Cardiac atrium fibroblast (primary cell): ENCODE measurements around a stretch of chr20.

DNA sequence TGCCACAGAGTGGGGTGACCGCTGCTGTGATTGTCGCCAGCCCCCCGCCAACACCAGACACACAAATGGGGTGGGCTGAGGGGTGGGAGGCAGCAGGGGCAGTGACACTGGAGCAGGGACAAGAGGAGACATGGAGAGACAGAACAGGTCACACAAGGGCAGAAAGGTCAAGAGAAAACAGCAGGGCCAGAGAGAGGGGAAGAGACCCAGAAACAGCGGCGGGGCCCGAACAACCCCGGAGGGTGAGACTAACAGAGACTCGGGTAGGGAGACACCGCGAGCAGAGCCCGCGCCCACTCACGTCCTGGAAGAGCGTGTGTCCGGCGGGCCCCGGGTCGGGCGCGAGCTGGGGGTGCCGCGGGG, 324 bp downstream of the NECAB3 start:
- RAMPAGE, long total RNA: no peak

- RAMPAGE, long total RNA: no peak
Observed at GRCh38 chr20:33832044-33832800, 21.1 kb downstream of the CHMP4B start.

- RAMPAGE, long total RNA: no peak
Observed at GRCh38 chr20:33850941-33851152, 39.7 kb downstream of the CHMP4B start.

DNA sequence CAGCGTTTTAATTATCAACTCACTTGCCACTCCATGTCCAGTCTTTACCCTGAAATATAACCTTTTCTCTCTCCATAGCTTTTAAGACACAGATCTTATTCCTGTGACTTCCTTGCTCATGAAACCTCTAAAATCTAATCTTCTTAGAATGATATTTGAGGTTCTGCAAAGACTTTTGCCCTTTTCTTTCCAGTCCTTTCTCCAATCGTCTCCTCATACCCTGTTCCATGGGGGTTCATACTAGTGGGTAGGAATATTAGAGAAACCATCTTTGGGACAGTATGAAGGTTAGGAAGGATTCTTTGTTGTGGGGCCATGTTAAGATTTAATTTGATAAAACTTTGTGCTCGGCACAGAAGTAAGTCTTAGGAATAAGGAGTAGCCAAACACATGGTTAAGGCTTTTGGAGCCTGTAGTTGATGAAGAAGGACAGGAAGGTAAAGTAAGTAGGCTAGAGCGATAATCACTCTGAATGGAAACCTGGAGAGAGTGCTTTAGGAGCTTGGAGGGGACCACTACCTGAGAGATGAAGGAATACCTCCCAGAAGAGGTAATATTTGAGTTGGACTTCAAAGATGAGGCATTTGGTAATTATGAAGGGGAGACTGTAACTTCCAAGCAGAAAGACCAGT, 49.8 kb downstream of the RALY start:
- RAMPAGE, long total RNA: no peak

DNA sequence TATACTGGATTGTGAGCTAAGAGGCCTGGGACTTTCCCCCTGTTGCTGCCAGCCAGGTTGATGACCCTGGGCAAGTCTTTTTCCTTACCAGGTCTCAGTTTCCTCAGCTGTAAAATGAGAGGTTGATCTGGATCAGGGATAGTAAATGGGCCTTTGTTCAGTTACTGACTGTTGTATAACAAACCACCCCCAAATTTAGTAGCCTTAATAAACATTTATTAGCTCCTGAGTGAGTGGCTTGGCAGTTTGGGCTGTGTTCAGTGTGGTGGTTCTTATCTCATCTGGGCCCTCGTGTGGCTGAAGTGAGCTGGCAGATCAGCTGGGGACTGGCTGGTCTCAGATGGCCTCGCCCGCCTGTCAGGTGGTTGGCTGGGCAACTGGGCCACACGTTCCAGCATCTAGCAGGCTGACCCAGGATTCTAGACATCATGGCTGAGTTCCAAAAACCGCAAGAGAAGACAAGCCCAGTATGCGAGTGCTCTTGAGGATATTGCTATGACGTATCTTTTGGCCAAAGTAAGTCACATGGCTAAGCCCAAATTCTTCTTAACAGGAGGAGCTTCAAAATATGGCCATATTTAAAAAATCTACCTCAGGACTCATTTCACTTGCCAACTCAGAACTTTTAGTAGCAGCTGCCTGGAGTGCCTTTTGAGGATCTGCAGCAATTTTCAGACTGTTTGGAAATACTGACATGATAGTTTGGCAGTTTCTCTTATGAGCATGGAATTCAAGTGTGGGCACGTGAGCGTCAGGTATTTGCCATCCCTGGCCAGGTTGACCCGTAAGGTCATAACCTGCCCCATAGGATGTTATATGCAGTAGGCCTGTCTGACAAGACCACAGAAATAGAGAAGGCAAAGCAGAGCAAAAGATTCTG, 28.8 kb downstream of the EIF2S2 start:
- RAMPAGE, long total RNA: no peak

DNA sequence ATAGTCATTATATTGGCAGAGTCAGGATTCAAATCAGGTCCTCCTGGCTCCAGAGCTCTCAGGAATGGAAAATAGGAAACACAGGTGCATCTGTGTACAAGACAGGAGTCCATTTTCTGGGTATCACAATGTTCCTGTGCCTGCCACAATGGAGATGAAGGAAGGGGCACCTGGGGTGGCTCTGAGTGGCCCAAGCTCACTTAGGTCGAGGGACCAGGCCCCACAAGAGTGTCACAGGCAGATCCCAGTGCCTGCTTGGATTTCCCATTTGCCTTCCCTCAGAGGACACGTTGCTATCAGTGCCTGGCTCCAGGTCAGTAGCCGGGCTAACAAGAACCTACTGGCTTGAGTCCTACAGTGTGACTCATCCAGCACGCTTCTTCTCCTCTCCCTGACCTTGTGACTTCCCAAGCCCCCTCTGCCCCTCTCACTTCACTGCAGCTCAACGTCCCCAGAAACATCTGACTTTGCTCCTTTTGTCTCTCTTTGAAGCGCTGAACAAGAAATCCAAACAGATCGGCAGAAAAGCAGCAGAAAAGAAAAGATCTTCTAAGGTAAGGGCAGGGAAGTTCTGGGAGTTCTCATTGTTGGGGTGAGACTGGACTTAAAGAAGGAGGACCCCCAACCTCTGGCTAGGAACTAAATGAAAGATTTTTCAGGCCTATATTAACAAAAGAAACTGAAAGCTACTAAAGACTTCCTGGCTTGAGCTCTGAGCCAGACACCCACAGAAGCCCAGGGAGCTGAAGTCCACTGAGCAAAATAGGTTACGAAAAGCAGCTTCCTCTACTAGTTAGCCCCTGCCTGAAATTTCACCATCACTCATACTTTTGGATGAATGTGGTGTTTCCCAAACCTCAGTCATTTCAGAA, 21.4 kb downstream of the ASIP start:
- RAMPAGE, long total RNA: no peak

GRCh38 chr20:34431340-34431735, 68.3 kb downstream of the ITCH start:
- RAMPAGE, long total RNA: no peak

GRCh38 chr20:34707121-34707823, 3.1 kb downstream of the TP53INP2 start:
- RAMPAGE, long total RNA: no peak

GRCh38 chr20:34708546-34709020, 4.4 kb downstream of the TP53INP2 start:
- RAMPAGE, long total RNA: no peak

DNA sequence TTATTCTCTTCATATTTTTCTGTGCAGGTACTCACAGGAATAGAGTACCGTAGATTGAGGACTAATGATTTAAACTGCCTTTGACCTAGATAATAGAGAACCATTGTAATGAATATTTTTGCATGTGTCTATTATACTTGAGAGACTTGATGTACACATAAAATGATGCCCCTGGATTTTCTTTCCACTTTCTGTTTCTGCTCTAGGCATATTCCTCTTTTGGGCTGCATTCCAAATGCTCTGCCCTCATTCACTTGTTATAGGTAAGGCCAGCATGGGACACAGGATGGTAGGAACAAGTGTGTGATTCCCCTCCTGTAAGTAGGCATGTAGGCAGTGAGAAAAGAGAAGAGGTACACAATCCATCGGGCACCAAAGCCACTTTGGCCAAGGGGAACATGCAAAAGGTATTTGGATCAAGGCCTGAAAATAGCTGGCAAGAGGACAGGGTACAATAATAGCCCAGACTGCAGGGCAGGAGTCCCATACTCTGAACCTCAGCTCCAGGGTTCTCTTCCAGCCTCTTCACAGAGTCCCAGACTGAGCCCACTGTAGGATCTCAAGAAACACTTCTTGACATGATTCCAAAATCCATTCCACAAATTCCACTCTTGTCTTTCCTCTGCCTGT, 19.5 kb downstream of the ACSS2 start:
- RAMPAGE, long total RNA: no peak

DNA sequence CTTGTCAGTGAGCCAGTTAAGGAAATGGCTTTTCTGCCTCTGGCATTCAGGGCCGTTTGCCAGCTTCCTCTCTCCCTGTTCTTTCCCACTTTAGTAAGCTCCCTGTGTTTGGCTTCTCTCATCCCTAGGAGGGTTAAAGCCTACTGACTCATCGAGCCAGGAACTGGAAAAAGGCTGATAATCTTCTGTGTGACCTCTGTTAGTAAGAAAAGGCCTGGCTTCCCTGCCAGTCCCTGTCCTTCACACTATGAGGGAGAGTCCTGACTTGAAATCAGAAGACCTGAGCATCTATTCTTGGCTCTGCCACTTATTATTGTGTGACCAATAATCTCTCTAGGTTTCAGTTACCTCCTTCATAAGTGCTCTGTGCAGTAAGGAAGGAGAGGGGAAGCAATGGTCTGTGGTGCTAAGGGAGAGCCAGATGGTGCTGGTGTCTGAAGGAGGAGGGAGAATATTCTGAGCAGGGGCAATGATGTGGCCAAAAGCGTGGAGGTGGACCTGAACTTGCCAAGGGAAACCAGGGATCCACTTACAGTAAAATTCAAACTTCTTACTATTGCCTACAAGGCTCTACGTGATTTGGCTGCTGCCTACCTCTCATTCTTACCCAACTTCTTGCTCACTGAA, 31.4 kb downstream of the ACSS2 start:
- RAMPAGE, long total RNA: no peak

DNA sequence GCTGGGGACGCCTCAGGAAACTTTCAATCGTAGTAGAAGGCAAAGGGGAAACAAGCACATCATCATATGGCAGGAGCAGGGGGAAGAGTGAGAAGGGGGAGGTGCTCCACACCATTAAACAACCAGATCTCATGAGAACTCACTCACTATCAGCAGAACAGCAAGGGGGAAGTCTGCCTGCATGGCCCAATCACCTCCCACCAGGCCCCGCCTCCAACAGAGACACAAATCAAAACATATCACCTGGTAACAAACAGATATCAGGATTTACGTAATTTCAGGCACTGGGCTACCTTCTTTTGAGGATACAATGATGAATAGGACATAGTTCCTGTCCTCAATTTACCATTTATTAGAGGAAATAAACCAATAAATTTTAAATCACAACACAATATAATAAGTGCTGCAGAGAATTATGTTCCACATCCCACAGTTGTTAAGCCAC, 24.2 kb downstream of the MMP24 start:
- RAMPAGE, long total RNA: no peak

DNA sequence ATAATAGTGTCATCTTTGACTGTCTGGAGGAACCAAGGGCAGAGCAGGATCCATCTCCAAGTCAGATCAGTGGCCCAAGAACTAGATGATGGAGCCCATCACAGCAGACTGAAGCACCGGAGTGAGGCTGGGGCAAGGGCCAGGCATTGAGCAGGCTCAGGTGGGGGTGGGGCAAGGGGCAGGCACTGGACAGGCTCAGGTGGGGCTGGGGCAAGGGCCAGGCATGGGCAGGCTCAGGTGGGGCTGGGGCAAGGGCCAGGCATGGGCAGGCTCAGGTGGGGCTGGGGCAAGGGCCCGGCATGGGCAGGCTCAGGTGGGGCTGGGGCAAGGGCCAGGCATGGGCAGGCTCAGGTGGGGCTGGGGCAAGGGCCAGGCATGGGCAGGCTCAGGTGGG, 25.3 kb downstream of the MMP24OS start:
- RAMPAGE, long total RNA: no peak

- RAMPAGE, long total RNA: no peak
Observed at GRCh38 chr20:35260223-35260887, 17.6 kb downstream of the MMP24OS start.

DNA sequence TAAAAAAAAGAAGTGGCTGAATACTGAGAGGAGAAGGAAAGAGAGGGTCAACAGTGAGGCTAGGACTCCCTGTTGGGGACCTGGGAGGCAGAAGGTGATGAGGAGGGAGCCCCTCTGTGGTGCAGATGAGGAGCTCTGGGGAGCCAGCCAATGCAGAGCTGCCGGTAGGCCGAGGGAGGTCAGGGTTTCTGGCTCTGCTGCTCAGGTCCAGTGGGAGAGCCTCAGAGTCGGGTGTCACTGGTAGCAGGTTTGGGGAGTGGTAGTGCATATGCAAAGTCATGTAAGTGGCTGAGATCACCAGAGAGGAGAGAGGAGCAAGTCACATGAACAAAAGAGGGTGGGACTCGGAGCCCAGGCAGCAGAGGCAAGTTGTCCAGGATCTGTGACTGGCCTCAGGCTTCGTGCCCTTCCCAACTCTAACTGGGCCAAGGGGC, 6.9 kb downstream of the MMP24OS start:
- RAMPAGE, long total RNA: no peak

- RAMPAGE, long total RNA: no peak
Observed at GRCh38 chr20:35283423-35284109, 1.0 kb downstream of the EIF6 start.

DNA sequence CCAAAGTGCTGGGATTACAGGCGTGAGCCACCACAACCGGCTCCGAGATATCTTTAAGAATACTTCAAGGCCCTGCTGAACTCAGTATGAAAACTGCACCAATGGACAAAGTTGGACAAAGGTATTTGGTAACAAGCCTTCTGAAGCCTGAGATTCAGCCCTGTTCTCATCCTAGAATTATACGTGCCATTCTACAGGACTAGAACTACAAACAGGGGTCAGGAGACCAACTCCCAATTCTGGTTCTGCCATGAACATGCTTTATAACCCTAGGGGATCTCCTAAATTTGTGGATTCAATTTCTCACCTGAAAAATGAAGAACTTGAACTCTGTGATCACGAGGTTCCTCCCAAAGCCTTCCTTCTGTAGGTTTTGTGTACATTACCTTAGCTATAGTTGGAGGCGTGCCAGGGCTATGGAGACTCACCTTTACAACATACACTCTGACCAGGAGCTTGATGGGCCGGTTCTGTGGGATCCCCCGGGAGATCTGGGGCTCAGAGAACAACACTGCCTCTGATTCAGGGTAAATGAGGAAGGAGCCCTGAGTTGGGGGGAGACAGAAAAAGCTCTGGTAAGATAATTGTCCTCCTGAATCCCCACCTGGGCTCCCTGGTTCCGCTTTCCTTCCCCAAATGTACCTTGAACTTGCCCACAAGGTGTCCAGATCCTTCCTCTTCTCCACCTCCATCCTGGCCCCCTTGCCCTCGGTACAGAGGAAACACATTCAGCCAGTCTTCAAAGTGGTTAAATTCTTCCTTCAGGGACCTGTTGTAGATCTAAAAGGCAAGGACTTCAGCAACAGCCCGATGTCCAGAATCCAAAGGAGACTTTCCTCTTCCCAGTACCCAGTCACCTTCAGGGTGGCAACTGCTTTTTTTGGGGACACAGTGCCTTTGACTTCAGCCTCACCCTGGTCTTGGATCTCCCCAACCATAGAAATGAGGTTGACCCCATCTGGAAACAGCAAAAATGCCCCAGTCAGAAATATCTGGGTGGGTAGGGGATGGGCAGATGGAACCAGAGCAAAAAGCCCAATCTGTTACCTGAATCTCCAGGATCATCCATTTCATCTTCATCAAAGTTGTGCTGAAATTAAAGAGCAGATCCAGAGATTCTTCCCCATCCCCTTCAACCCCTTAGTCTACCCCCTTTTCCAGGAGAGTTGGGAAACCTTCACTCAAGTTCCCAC, 34.3 kb downstream of the ERGIC3 start:
- RAMPAGE, long total RNA: no peak

GRCh38 chr20:35606978-35607797, 8.4 kb upstream of the SPAG4 start:
- RAMPAGE, long total RNA: no peak

DNA sequence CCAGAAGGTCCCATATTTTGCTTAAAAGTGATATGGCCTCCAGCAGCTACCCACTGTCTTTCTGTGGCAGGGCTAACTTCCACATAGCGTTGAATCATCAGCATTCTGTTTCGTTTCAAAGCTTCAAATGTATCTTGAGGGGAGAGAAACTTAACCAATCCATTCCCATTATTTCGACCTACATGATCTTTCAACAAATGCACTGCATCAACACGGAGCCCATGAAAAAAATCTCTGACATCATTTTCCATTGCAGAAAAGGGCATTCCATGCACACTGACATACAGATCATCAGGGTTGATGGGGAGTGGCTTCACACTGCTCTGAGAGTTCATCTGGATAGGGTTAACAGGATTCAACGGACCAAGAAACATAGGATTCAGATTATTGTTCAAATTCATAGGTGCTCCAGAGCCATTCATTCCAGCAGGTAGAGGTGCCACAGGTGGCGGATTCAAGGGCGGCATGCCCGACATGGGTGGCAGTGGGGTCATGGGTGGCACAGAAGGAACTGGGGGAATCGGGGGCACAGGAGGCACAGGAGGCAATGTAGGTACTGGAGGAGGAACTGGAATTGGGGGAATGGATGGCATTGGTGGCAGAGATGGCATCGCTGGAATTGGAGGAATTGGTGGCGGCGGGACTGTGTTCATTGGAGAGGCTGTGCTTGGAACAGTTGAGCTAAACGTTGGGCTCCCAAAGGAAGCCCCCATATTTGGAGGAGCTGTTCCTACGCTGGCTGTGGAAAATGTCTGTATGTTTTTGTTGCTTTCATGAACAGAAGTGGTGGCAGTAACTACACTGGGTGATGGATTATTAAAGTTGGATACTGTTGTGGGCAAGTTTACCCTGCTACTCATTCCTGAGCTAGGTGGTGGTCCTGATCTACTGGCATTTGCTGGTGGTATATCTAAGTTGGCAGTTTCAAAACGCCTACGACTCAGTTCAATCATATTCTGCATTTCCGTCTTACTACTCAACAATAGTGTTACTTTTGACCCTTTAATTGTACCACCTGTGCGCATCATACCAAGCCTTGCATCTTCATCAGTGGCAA, 10.2 kb downstream of the CPNE1 start:
- RAMPAGE, long total RNA: no peak

DNA sequence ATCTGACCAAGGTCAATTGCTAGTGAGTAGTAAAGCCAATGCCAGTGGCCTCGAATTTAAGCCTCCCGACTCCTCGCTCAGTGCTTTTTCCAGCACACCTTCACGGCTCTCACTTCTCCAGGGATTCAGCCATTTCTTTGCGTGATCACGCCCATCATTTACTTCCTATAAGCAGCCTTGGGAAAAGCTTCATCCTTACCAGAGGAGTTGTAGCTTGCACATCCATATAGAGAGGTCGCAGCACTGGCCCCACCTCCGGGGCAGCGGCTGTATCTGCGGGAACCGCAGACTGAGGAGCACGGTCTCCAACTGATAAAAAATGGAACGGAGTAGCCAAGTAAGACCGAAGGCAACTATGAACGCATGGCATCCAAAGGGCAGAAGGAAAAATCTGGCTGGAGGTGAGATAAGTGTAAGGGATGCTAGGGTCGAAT, 853 bp downstream of the NFS1 start:
- RAMPAGE, long total RNA: no peak